Lower leg skin (tissue), 2 donors: ENCODE results near the gene LMNB2.

- PRO-cap = no peak
- RAMPAGE, long total RNA, 2 experiments = no peak in any of the 2 experiments
Observed at GRCh38 chr19:2240854-2241943, 4.6 kb downstream of the SF3A2 start.

DNA sequence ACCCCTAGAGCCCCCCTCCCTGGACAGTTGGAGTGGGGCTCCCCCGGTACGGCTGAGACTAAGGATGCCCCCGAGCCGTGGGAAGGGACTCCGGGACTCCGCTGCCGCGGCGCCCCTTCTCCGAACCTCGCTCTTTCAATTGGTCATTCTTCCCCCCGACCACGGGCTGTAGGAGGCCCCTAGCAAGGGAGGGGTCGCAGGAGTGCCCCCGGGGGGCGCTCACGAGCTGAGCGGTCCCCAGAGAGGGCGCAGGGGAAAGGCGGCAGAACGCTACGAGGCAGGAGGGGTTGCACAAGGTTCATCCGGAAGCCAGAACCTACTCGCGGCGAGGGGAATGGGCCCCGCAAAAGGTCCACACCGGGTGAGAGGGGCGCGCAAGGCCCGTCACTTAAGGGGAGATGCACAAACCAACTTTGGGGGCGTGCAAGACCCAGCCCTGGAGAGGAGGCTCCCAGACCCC, 3.1 kb downstream of the JSRP1 start:
- PRO-cap = no peak
- RAMPAGE, long total RNA, 2 experiments = no peak in any of the 2 experiments

GRCh38 chr19:2270638-2271347, 11.2 kb downstream of the PEAK3 start:
- PRO-cap = bidirectional peak, plus-strand start at chr19:2271005, minus-strand start at chr19:2270820
- RAMPAGE, long total RNA, 2 experiments = no peak in any of the 2 experiments

GRCh38 chr19:2272913-2273351, 9.0 kb downstream of the PEAK3 start:
- PRO-cap = no peak
- RAMPAGE, long total RNA, 2 experiments = no peak in any of the 2 experiments

DNA sequence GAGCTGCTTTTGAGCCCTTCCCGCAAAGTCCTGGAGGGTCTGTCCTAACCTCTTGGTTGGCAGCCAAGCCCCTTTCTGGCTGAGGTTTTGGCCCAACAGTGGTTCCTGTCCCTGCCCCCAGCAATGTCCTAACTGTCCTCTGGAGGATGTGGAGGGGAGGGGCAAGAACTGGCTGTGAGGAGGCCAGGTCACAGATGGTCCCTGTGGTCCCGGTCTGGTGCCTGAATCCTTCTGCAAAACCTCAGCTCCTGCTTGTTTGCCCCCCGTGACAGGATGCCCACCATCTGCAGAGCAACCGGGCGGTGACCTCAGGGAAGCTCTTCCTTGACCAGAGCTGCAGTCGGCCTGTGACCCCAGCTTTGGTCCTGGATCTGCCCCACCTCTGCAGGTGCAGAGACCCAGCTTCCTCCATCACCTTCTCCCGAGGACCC, 5.9 kb upstream of the PEAK3 start:
- PRO-cap = no peak
- RAMPAGE, long total RNA, 2 experiments = no peak in any of the 2 experiments

DNA sequence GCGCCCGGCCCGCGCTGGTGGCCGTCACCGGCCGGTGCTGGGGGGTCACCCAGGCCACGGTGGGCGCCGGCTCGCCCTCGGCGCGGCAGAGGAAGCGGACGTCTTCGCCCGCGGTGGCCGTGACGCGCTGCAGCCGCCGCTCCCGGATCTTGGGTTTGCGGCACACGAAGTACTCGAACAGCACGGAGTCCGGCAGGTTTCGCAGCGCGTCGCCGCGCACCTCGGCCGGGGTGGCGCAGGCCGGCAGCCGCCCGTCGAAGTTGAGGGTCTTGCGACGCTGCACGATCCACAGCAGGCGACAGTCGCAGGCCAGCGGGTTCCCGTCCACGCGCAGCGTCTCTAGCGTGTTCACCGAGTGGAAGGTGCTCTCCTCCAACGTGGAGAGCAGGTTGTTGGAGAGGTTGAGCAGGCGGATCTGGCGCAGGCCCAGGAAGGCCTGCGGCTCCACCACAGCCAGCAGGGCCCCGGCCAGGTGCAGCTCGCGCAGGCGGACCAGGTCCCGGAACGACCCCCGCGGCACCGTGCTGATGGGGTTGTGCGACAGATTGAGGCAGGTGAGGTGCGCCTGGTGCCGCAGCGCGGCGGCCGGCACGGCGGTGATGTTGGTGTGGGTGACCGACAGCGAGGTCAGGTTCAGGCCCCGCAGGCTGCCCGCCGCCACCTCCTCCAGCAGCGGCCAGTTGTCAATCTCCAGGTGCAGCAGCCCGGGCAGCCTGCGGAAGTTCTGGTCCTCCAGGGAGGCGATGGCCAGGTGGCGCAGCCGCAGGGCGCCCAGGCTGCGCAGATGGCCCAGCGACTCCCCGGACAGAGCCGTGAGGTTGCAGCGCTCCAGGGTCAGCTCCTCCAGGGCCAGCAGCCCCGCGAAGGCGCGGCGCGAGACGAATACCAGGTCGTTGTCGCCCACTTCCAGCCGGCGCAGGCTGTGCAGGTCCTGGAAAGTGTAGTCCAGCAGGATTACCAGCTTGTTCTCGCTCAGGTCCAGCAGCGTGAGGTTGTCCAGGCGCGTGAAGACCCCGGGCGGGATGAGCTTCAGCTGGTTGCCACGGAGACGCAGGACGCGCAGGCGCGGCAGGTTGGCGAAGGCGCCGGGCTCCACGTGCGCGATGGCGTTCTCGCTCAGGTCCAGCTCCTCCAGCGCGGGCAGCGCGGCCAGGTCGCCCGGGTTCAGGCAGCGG, 8.8 kb upstream of the PEAK3 start:
- PRO-cap = no peak
- RAMPAGE, long total RNA, 2 experiments = no peak in any of the 2 experiments

- PRO-cap = no peak
- RAMPAGE, long total RNA, 2 experiments = no peak in any of the 2 experiments
Observed at GRCh38 chr19:2324473-2325924, 3.4 kb downstream of the LSM7 start.

- PRO-cap = no peak
- RAMPAGE, long total RNA, 2 experiments = no peak in any of the 2 experiments
Observed at GRCh38 chr19:2337243-2337803, 8.8 kb downstream of the SPPL2B start.

DNA sequence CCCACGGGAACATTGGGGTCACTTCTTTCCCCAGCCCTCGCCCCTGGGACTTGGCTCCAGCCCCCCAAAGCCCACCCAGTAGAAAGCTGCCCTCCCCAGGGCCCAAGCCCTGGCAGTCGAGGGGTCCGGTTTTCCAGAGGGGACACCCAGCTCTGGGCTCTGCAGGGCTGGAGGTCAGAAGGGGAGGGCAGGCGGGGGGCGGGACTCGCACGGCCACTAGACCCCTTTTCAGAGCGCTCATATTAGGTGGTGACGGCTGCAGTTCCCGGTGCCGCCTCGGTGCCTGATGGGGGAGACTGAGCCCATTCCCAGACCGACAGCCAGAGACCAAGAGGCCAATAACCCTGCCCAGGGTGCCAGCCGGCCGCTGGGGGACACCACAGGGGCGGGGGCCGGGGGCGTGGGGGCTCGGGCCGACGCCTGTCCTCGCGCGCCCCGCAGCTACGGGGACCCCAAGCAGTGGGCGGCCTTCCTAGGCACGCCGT, 2.8 kb downstream of the TIMM13 start:
- PRO-cap = no peak
- RAMPAGE, long total RNA, 2 experiments = no peak in any of the 2 experiments

DNA sequence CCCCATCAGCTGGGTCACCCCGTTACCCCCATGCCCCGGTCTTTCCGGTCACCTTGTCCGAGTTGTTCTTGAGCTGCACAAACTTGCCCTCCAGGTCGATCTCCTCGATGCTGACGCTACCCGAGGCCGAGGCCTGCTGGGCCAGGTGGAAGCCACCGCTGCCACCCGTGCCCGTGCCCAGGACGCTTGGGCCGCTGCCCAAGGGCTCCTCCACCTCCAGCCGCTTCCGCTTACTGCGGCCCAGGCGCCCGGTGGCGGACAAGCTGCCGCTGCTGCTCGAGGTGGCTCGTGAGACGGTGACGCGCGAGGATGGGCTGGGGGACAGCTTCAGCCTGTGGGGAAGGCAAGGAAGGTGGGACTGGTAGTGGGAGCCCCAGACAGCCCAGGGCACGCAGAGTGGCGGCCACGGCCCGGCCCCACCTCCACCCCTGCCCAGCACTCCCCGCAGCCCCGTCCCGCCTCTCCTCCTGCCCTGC, 6.4 kb upstream of the TIMM13 start:
- PRO-cap = no peak
- RAMPAGE, long total RNA, 2 experiments = no peak in any of the 2 experiments

- PRO-cap = no peak
- RAMPAGE, long total RNA, 2 experiments = no peak in any of the 2 experiments
Observed at GRCh38 chr19:2434735-2435296, 7.4 kb upstream of the TIMM13 start.

- PRO-cap = bidirectional peak, plus-strand start at chr19:2457103, minus-strand start at chr19:2456952
- RAMPAGE, long total RNA, 2 experiments = no peak in any of the 2 experiments
Observed at GRCh38 chr19:2456507-2457240, at the start of gene LMNB2. LMNB2 (minus strand) TSS chr19:2456959.

DNA sequence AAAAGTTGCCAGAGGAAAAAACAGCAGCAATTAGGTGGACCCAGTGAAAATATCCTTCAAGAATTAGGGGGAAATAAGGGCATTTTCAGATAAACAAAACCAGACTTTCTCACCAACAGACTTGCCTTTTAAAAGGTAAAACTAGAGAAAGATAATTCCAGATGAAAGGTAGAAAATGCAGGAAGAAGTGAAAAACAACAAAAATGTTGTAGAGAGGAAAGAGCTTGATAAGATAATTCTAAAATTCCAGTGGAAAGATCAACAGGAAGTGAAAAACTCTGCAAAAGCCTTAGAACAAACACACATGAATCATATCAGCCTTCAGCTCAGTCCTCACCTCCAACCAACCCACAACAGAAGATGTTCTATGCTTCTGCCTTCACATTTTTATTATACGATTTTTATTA, 57.7 kb downstream of the GADD45B start:
- PRO-cap = no peak
- RAMPAGE, long total RNA, 2 experiments = no peak in any of the 2 experiments

DNA sequence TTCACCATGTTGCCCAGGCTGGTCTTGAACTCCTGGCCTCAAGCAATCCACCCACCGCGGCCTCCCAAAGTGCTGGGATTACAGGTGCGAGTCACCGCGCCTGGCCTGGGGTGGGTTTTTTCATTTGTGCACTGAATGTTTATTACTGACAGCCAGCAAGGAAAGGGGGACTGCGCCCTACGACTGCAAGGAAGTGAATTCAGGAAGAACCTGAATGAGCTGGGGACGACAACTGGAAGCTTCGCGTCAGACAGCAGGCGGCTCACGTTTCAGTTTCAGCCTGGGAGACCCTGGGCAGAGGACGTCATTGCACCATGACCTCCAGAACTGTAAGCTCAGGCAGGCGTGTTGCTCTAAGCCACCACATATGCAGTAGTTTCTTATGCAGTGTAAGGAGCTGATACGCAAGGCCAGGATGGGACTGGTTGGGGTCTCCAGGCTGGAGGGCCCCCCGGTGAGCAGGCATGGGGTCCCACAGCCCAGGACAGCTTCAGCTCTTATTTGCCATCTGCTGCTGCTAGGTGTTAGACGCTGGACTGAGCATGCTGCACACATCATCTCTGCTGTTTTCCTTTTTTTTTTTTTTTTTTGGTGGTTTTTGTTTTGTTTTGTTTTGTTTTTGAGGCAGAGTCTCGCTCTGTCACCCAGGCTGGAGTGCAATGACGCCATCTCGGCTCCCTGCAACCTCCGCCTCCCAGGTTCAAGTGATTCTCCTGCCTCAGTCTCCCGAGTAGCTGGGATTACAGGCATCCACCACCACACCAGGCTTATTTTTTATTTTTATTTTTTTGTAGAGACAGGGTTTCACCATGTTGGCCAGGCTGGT, 66.6 kb downstream of the GADD45B start:
- PRO-cap = no peak
- RAMPAGE, long total RNA, 2 experiments = no peak in any of the 2 experiments

DNA sequence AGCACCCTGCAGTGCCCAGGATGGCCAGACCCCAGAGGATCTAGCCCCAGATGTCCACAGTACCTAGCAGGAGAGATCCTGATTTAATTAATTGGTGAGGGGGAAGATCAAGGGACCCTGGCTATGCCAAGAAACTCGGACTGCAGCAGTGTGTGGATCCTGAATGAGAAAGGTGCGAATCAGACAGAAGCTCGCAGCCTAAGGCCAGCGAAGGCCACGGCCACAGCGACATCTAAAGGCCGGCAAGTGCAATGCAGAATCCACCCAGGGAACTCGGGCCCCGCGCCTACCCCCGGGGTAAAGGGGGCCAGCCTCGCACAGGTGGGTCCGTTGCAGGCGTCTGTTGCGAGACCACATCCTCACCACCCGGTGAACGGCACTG, 88.7 kb downstream of the GNG7 start:
- PRO-cap = no peak
- RAMPAGE, long total RNA, 2 experiments = no peak in any of the 2 experiments

DNA sequence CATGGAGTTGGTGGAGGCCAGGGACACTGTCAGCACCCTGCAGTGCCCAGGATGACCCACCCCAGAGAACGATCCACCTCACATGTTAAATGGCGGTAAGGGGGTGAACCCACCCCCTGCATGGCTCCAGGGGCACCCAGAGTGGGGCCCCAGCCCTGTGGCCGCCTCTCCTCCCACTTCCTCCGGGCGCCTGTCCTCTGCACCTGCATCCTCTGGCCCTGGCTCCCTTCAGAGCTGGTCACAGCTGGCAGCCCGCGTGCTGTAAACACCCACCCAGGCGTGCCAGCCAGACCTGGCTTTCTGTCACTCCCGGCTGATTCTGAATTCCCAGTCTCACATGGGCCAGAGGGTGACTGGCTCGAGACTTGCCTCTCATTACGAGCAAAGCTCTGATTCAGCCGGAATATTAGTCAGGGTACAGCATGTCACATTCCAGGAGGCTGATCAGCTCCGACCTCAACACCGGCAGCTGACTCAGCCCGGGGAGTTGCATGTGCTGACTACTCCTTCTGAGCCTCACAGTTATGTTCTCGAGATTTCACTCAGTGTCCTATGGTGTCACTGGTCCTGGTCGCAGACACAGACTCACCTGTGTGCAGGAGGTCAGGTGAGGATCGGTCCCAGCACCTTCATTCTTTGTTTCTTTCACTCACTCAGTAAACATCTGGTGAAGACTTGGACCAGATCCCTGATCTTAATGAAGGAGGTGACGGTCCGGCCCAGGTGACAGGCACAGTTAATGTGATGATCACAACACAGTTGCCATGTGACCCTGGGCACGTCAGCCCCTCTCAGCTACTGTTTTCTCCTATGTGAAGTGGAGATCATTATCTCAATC, 75.0 kb downstream of the GNG7 start:
- PRO-cap = bidirectional peak, plus-strand start at position 472 of the sequence, minus-strand start at position 214 of the sequence
- RAMPAGE, long total RNA, 2 experiments = no peak in any of the 2 experiments

- PRO-cap = no peak
- RAMPAGE, long total RNA, 2 experiments = no peak in any of the 2 experiments
Observed at GRCh38 chr19:2811702-2812436, 7.8 kb upstream of the ZNF554 start.

GRCh38 chr19:2968906-2969564, 8.3 kb upstream of the TLE6 start:
- PRO-cap = no peak
- RAMPAGE, long total RNA, 2 experiments = no peak in any of the 2 experiments

- PRO-cap = no peak
- RAMPAGE, long total RNA, 2 experiments = no peak in any of the 2 experiments
Observed at GRCh38 chr19:3024731-3025970, 3.9 kb downstream of the TLE2 start.

GRCh38 chr19:3065437-3066160, 3.3 kb upstream of the TLE5 start:
- PRO-cap = no peak
- RAMPAGE, long total RNA, 2 experiments = no peak in any of the 2 experiments